Skeletal muscle tissue (tissue), 7 donors: Measurements from ENCODE around the genes CD164 and ZBTB24.

- PRO-cap, 3 experiments, result peak in 3 of 3 experiments; most common plus-strand start chr6:109382036 (in 1); most common minus-strand start chr6:109382467 (in 2)
- RAMPAGE, long total RNA, result start-site peak on the minus strand at chr6:109382402-109382469, 2,242 and 534 reads in 2 replicates
- RRBS, 2 experiments, result 1 to 2% methylated on average over 24 of the region's 76 CpGs
These were observed at the start of gene CD164 for GRCh38 chr6:109382011-109382697. TSS of gene CD164 (minus strand) at chr6:109382467.

GRCh38 chr6:109382936-109383547, 775 bp upstream of the CD164 start:
- PRO-cap, 3 experiments, result peak in 2 of 3 experiments; most common plus-strand start chr6:109383069 (in 1); most common minus-strand start chr6:109383212 (in 1)
- RAMPAGE, long total RNA, result no peak
- RRBS, 2 experiments, result 4% methylated on average over 2 of the region's 20 CpGs

- PRO-cap, 3 experiments, result no peak in any of the 3 experiments
- RAMPAGE, long total RNA, result no peak
- RRBS, 2 experiments, result no CpG with 5 or more reads among the region's 9 CpGs
These were observed 2.2 kb upstream of the CD164 start for GRCh38 chr6:109384347-109385057.

GRCh38 chr6:109483053-109483870, at the start of gene ZBTB24:
TSS of gene ZBTB24 (minus strand) at chr6:109483219.
- PRO-cap, 3 experiments, result peak in 3 of 3 experiments; most common plus-strand start chr6:109483269 (in 1); most common minus-strand start chr6:109483162 (in 3)
- RAMPAGE, long total RNA, result no peak
- RRBS, 2 experiments, result 2 to 3% methylated on average over 33 of the region's 86 CpGs

DNA sequence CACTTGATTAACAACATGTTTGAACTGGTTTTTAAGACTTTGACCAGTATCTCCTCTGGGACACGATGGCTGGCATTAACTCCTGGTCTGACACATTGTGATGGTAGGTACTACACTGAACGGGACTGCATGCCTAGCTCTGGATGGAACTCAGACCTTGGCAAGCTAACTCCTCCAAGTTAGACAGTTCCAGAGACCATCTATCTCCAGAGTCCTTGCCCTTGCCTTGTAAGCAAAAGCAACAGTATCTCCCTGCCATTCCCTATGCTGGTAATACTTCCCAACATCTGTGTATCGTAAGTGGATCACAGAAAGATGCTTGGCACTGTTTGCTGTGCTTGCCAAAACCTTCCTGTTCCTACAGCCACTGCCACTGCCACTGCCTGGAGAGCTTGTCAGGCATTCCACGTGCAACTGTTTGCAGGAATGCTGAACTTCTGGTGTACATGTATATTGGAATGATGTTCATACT, 25.4 kb downstream of the AK9 start:
- PRO-cap, 3 experiments, result no peak in any of the 3 experiments
- RAMPAGE, long total RNA, result no peak
- RRBS, 2 experiments, result no CpG with 5 or more reads among the region's 4 CpGs

GRCh38 chr6:109691439-109691792, 320 bp downstream of the FIG4 start:
- PRO-cap, 3 experiments, result no peak in any of the 3 experiments
- RAMPAGE, long total RNA, result no peak
- RRBS, 2 experiments, result no CpG with 5 or more reads among the region's 13 CpGs

DNA sequence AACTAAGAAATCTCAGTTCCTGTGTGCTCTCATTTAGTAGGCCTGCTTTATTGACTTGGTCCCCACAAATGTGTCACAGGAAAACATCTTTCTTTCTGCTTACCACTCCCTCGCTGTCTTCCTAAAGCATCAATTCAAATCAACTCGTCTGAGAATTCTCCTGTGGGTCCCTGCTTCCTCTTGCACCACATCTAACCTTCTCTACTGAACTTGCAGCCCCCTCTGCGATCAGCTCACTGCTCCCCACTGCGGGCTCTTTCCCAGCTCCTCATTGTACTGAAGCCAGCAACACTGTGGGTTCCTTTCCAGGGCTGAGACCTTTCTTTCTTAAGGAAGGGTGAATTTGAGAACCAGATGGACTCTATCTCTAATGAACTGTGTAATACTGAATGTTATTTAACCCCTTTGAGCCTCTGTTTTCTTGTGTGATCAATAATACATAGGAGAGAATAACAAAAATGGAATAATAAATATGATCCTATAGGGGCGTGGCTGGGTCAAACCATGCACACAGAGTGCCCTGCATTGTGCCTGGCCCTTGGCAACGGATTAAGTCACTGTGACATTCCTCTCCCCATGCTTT, 10.2 kb upstream of the GPR6 start:
- PRO-cap, 3 experiments, result no peak in any of the 3 experiments
- RAMPAGE, long total RNA, result no peak
- RRBS, 2 experiments, result no CpG with 5 or more reads among the region's 6 CpGs

GRCh38 chr6:110039409-110039942, 61.4 kb downstream of the GPR6 start:
- PRO-cap, 3 experiments, result no peak in any of the 3 experiments
- RAMPAGE, long total RNA, result no peak
- RRBS, 2 experiments, result no CpG with 5 or more reads among the region's 7 CpGs

- PRO-cap, 3 experiments, result no peak in any of the 3 experiments
- RAMPAGE, long total RNA, result no peak
- RRBS, 2 experiments, result no CpG with 5 or more reads among the region's 1 CpG
These were observed 2.2 kb downstream of the CDC40 start for GRCh38 chr6:110182433-110182840.

DNA sequence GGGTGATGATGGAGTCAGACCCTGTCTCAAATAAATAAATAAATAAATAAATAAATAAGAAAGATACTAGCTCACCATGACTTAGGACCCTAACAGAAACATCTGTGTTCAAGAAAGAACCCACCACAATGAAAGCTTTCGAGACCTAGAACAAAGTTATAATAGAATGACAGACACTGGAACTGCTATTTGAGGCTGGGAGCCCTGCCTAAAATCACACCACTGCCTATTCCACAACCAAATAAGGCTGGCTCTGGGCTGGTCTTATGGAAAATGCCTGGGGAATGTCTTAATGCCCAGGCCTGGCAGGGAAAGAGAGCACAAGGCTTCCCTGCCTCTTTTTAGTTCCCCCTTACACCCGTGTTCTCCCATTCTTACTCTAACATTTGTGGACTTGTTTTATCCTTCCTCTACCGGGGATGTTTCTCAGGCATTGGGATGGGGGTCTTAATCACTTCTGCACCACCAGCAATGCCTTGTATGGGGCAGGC, 5.6 kb upstream of the METTL24 start:
- PRO-cap, 3 experiments, result no peak in any of the 3 experiments
- RAMPAGE, long total RNA, result no peak
- RRBS, 2 experiments, result no CpG with 5 or more reads among the region's 3 CpGs

GRCh38 chr6:110554743-110555565, 78.5 kb upstream of the SLC22A16 start:
- PRO-cap, 3 experiments, result no peak in any of the 3 experiments
- RAMPAGE, long total RNA, result no peak
- RRBS, 2 experiments, result no CpG with 5 or more reads among the region's 11 CpGs

DNA sequence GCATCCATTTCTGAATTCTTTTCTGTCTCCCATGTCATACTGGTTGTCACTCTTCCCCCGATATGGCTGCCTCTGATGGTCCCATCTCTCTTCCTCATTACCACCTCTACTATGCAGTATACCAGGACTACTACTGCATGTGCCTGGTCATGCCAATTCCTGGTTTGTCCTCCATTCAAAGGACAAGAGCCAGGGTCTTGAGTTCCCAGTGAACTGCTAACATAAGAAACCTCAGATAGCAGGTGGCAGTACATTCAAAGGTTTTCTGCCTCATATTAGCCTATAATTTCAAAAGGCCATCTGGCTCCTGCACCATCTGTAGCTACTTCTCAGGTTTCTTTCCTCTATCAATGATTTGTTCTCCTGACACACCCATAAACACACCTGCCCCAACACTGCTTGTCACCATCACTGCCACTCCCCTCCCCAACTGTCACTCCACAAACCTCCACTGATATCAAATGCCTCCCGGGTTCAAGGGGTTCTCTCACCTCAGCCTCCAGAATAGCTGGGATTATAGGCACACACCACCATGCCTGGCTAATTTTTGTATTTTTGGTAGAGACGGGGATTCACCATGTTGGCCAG, 152.7 kb upstream of the SLC22A16 start:
- PRO-cap, 3 experiments, result no peak in any of the 3 experiments
- RAMPAGE, long total RNA, result no peak
- RRBS, 2 experiments, result no CpG with 5 or more reads among the region's 3 CpGs

DNA sequence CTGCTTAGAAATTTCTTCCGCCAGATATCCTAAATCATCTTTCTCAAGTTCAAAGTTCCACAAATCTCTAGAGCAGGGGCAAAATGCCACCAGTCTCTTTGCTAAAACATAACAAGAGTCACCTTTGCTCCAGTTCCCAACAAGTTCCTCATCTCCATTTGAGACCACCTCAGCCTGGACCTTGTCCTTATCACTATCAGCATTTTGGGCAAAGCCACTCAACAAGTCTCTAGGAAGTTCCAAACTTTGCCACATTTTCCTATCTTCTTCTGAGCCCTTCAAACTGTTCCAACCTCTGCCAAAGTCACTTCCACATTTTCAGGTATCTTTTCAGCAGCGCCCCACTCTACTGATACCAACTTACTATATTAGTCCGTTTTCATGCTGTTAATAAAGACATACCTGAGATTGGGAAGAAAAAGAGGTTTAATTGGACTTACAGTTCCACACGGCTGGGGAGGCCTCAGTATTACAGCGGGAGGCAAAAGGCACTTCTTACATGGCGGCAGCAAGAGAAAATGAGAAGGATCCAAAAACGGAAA, 43.4 kb downstream of the CDK19 start:
- PRO-cap, 3 experiments, result no peak in any of the 3 experiments
- RAMPAGE, long total RNA, result no peak
- RRBS, 2 experiments, result no CpG with 5 or more reads among the region's 7 CpGs

- PRO-cap, 3 experiments, result no peak in any of the 3 experiments
- RAMPAGE, long total RNA, result no peak
- RRBS, 2 experiments, result no CpG with 5 or more reads among the region's 4 CpGs
These were observed 32.5 kb downstream of the CDK19 start for GRCh38 chr6:110782521-110783445.

- PRO-cap, 3 experiments, result no peak in any of the 3 experiments
- RAMPAGE, long total RNA, result no peak
- RRBS, 2 experiments, result no CpG with 5 or more reads among the region's 3 CpGs
These were observed 22.8 kb downstream of the SLC16A10 start for GRCh38 chr6:111109960-111110630.

GRCh38 chr6:111255621-111256165, 3.4 kb upstream of the MFSD4B start:
- PRO-cap, 3 experiments, result no peak in any of the 3 experiments
- RAMPAGE, long total RNA, result no peak
- RRBS, 2 experiments, result no CpG with 5 or more reads among the region's 8 CpGs

- PRO-cap, 3 experiments, result no peak in any of the 3 experiments
- RAMPAGE, long total RNA, result no peak
- RRBS, 2 experiments, result no CpG with 5 or more reads among the region's 2 CpGs
These were observed 86.9 kb downstream of the MFSD4B start for GRCh38 chr6:111346013-111346433.

GRCh38 chr6:111477331-111478009, 5.5 kb downstream of the REV3L start:
- PRO-cap, 3 experiments, result no peak in any of the 3 experiments
- RAMPAGE, long total RNA, result no peak
- RRBS, 2 experiments, result no CpG with 5 or more reads among the region's 3 CpGs

- PRO-cap, 3 experiments, result no peak in any of the 3 experiments
- RAMPAGE, long total RNA, result no peak
- RRBS, 2 experiments, result no CpG with 5 or more reads among the region's 3 CpGs
These were observed 4.9 kb downstream of the REV3L start for GRCh38 chr6:111478072-111478537.

DNA sequence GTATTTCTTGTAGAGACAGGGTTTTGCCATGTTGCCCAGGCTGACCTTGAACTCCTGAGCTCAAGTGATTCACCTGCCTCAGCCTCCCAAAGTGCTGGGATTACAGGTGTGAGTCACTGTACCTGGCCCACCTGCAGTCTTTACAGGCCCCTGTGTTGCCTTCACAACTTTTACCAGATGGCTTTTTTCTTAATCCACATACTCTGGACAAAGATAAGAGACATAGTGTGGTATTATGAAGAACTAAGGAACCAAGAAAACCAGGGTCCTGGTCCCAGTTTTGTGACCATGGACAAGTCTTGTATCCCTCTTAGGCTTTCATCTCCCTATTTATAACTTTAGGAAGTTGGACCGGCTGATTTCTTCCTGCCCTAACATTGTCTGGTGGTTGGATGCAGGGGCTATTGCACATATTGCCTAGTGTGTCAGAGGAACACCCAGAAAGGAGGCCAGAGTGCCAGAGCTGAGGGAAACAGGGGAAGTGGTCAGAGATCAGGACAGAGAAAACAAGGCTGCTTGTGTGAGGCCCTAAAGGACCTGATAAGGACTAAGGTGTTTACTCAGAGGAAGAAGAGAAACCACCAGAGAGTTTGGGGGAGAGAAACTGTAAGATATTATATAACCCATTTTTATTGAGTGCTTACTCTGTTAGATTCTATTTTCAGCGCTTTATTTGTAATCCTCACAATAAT, 53.7 kb upstream of the REV3L start:
- PRO-cap, 3 experiments, result no peak in any of the 3 experiments
- RAMPAGE, long total RNA, result no peak
- RRBS, 2 experiments, result no CpG with 5 or more reads among the region's 2 CpGs